Pericardium (tissue), 1 donor: ENCODE measurements around a stretch of chr4.

DNA sequence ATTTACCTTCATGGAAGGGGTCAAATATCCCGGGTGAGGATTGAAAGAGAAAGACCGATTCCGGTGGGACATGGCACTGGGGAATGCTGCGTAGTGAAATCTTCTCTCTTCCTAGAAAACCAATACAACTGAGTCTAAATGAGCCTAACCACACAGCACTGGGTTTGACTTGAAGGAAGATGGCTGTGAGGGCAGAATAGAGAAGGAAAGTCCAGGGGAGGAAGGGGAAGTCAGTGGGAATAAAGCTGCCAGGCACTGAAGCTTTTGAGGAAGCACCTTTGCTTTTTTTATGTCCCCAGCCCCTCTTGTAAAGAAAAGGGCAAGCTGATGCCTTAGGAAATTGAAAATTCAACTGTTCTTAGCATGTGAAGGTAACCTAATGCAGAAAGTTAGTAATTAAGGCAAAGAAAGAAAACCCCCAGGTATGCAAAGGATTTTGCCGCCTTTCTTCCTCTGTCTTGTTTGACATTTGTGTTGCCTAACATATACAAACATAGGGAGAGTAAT is 20.6 kb downstream of the MED28 start:
- RRBS, result no CpG with 5 or more reads among the region's 5 CpGs

- RRBS, result 6% methylated on average over 5 of the region's 19 CpGs
Observed at GRCh38 chr4:17781762-17782005, 263 bp upstream of the FAM184B start.

DNA sequence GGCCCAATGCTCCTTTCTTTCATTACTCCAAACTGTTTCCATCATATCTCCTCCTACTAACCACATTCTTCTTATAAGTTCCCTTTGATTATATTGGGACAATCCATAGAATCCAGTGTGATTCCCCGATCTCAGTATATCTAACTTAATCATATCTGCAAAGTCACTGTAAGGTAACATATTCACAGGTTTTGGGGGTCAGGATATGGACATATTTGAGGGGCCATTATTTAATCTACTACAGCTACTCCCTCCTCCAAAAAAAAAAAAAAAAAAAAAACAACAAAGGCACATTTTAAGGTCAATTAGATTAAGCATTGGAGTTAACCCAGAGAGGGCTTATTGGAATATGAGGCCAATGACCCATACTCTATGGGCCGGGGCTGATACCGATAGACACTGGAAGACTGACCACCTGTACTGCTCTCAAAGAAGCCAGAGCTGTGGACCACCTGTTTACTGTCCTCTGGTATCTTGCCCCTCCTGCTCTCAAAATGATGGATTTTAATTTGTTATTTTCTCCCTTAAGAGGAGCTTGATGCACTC is 1103.7 kb upstream of the SLIT2 start:
- RRBS, result no CpG with 5 or more reads among the region's 3 CpGs

GRCh38 chr4:19738800-19739806 is 512.6 kb upstream of the SLIT2 start:
- RRBS, result no CpG with 5 or more reads among the region's 9 CpGs

GRCh38 chr4:20251283-20251660 is 433 bp upstream of the SLIT2 start:
- RRBS, result no CpG with 5 or more reads among the region's 12 CpGs

GRCh38 chr4:20625493-20625853 is 74.8 kb upstream of the PACRGL start:
- RRBS, result no CpG with 5 or more reads among the region's 3 CpGs

- RRBS, result no CpG with 5 or more reads among the region's 4 CpGs
Observed at GRCh38 chr4:21544399-21544976, 404.1 kb downstream of the KCNIP4 start.

DNA sequence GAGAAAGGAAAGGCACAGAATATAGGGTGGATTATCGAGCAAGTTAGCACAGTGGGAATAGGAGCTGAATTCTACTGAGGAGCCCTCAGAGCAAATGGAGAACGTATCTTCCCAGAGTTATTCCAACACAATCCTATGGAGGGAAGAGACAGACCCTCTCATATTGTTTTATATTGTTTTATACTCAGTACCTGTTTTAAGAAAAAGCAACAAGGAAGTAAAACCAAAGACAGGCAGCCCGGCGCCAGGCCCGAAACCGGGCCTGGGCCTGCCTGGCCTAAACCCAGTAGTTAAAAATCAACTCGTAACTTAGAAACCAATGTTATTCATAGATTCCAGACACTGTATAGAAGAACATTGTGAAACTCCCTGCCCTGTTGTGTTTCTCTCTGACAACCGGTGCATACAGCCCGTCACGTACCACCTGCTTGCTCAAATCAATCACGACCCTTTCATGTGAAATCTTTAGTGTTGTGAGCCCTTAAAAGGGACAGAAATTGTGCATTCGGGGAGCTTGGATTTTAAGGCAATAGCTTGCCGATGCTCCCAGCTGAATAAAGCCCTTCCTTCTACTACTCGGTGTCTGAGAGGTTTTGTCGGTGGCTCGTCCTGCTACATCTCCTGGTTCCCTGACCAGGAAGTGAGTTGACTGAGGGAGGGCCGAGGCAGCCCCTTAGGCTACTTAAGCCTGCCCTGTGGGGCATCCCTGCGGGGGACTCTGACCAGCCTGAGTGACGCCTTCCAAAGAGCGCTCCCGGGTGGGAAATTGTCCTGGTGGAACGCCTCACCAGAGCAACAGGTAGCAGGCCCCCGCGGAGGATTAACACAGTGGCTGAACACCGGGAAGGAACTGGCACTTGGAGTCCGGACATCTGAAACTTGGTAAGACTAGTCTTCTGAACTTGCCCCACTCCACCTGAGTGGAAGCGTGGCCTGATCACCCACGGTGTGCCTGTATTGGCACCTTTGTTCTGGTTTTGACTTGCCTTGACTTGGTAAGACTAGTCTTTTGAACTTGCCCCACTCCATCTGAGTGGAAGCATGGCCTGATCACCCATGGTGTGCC is 83.6 kb upstream of the ADGRA3 start:
- RRBS, result no CpG with 5 or more reads among the region's 28 CpGs

- RRBS, result no CpG with 5 or more reads among the region's 2 CpGs
Observed at GRCh38 chr4:22692450-22693258, 176.8 kb upstream of the ADGRA3 start.

GRCh38 chr4:23333705-23334652 is 555.9 kb downstream of the PPARGC1A start:
- RRBS, result no CpG with 5 or more reads among the region's 6 CpGs

- RRBS, result no CpG with 5 or more reads among the region's 8 CpGs
Observed at GRCh38 chr4:23885932-23886870, 3.6 kb downstream of the PPARGC1A start.

DNA sequence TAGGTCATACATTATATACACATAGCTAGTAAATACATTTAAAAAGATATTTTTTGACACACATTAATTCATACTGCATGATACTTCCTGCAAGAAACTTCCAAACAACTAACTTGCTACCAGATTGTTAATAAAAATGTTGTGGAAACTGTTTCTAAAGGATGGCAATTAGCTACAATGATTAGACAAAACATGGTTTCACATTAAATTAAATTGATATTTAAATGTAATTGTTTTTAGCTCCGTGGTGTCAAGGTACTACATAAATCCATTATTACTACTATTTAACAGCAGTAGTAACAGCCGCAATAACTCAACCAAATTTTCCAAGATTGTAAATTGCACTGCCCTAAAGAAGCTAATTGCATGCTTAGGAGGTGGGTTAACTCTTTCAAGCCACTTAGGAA is 221.5 kb upstream of the PPARGC1A start:
- RRBS, result no CpG with 5 or more reads among the region's 2 CpGs

DNA sequence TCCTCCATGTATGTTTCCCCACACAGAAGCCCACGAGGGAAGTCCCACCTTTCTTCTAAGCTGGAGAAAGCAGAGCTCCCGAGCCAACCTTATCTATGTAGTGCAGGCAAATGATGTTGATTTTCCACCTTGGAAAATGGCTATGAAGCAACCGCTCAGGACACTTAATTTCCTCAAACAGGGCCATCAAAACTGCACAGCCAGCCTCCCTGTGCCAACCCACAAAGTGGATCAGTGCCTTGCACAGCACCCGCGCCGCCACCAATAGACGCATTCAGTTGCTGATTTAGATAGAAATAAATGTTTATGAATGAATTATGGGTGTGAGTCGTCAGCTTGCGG is 46.9 kb downstream of the SOD3 start:
- RRBS, result no CpG with 5 or more reads among the region's 9 CpGs

- RRBS, result no CpG with 5 or more reads among the region's 5 CpGs
Observed at GRCh38 chr4:24990962-24991438, 39.7 kb downstream of the LGI2 start.

DNA sequence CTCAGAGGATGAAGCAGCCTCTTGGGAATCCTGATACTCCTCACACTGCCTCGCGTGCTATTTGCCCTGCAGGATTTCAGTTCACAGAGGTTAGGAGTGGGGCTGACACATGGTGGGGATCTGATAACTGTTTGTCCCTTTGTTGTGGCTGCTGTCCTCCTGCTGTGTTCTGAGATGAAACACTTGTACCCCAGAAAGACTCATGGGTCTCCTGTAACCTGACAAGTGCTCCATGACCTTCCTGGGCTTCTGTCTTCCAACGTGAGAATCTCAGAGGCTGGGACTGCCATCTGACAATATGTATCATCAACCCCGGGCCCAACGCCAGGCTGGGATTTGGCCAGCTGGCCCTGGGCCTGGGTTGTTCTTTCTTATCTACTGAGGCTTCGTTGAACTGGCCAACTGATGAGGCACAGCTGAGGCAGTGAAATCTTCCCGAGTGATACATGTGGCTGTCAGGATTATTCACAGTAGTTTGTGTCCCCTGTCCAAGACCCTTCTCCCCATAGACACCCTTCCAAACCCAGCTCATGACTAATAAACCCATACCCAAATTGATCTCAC is 60.8 kb downstream of the SEPSECS start:
- RRBS, result no CpG with 5 or more reads among the region's 7 CpGs

DNA sequence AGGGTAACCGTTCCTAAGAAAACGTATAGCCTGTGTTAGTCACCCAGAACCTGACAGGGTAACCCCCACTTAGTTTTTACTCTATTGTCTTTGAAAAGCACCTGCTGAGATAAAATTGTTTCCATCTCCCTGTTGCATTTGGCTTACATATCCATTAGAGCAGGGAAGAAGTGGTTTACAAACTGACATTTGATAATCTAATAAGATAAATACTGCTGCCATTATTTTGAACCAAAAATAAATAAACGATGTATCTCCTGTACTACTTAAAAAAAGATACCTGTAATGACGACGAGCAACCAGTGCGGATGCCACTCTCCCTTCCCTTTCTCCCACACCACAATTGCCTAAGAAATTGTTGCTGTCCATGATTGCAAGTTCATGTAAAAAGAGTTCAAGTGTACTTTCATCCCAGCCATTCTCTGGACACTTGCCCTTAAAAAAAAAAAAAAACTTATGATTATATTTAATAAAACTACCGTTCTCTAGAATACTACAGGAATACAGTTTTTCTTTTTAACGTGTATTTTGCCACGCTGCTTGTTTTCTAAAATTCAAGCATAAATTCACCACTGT is 1.5 kb downstream of the SEPSECS start:
- RRBS, result no CpG with 5 or more reads among the region's 9 CpGs

- RRBS, result no CpG with 5 or more reads among the region's 2 CpGs
Observed at GRCh38 chr4:25284790-25284989, 27.9 kb upstream of the ZCCHC4 start.

- RRBS, result no CpG with 5 or more reads among the region's 7 CpGs
Observed at GRCh38 chr4:25299792-25300295, 12.7 kb upstream of the ZCCHC4 start.

DNA sequence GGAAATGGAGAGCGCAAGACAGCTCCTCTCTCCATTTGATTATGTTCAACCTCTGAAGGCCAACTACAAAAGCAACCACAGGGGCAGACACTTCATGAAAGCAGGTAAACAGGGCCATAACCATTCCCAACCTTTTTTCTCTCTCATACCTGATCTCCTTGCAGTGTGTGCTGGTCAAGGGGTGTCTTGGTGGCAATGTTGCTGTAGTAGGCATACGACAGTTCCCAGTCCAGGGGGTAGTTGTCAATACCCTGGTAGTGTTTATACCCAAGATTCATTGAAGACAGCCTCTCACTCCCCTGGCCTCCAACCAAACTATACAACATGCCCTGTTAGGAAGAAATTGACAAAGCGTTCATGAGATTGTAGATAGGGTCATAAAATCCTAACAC is 60.7 kb downstream of the SEL1L3 start:
- RRBS, result no CpG with 5 or more reads among the region's 3 CpGs

GRCh38 chr4:25861644-25861904 is 1.2 kb downstream of the SEL1L3 start:
- RRBS, result no CpG with 5 or more reads among the region's 2 CpGs